Metanephros (tissue), 2 donors: ENCODE measurements around the gene LPAR5.

- RAMPAGE, long total RNA, result no peak
Measured at GRCh38 chr12:6208161-6208738, 8.1 kb downstream of the CD9 start.

DNA sequence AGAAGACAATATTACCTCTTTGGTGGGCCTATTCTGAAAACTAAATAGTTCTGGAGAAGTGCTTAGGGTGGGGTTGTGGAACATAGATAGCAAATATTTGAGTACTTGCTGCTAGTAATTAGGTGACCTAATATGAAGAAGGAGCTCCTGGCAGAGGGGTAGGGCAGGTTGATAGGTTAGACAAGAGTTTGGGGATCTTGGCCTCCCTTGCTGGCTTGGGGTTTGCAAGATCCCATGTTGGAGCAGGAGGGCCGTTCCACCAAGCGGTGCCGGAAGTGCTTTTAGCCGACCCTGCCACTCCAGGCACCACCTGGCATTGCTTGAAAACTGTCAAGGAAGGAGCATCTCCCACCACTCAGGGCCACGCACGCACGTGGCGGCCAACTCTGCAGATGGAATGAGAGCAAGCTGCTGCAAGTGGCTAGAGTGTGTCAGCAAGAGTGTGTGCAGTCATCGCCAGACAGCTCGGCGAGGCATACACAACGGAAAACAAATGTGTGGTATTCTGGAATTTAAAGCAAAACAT, 11.0 kb downstream of the CD9 start:
- RAMPAGE, long total RNA, result no peak

DNA sequence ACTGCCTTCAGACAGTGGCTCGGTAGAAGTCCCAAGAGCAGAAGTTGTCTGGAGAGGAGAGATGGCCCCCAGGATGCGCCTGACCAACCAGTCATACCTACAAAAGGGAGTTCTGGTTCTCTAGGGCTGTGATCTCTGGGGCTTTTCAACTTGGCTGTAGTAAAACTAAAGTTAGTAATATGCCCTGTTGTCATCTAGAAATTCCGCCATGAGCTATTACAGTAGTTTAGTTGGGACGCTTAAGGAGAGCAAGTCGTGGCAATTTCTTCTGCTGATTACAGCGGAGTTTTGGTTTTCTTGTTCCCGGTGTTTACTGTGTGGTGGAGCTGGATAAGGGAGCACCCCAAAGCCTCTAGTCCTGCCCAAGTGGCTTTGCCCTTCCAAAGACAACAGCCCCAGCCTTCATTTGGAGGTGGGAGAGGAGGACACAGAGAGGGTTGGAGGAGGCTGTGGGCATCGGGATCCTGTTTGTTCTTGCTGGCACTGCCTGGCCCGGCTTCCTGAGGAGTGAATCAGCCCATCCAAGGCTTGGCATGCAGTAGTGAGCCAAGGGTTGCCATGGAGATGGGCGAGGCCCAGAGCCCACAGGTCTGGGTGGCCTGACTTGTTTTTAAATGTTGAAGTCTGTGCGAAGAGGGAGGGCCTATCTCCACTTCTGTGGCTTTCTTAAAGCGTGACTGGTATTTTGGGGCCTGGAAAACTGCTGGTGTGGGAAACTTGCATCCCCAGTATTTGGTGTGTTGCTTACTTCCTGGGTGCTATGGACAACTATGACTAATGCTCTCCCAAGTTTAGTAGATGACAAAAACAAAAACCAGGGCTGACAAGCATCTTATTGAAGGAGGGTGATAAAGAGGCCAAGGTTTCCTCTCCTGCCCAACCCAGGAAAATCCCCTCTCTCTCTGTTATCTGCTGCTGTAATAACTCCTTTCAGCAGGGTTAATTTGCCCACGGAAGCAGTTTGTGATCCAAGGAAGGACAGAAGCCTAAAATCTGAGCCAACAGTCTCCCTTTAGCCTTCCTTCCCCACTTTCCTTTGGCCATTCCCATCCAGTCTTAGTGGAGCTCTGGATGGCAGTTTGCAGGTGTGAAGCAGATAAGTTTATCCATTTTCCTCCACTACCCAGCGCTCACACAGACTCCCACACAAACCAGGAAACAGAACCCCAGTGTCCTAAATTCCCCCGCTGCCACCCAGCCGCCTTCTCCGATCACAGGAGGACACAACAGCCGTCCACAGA, 15.8 kb downstream of the CD9 start:
- RAMPAGE, long total RNA, result no peak

DNA sequence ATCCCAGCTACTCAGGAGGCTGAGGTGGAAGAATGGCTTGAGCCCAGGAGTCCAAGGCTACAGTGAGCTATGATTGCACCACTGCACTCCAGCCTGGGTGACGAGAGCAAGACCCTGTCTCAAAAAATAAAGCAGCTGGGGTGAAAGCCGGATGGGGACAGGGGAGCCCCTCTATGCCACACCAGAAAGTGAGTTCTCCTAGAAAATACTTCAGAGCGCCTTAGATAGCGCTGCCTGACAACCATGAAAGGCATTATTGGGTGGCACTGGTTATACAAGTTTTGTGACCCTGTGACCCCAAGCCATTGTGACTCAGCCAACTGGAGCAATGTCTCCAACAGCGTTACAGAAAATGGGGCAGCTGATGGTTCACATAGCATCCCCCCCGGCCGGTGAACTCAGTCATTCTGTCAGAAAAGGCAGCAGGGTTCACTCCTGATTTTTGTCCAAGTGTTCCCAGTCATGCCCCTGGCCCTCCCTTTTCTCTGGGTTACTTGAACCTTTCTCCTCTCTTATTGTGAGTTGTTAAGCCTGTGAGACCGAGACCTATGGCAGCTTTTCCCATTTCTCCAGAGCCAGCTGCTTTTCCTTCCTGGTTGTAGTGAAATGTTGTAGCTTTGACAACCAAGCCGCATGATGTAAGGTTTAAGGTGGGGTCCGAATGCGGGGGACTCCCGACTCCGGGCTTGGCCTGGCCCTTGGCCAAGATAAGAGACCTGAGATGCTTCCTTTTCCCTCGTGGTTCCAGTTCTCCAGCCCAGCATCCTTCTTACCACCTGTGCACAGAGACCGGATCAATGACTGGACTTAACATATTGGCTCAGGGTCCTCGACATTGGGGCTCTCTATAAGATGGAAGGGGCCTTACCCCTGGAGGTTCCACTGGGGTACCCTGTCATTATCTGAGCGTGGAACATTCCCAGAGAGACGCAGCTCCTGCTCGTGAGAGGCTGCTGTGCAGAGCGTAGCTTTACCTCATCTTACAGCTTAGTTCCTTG, 22.0 kb downstream of the CD9 start:
- RAMPAGE, long total RNA, result no peak

GRCh38 chr12:6229866-6230385, 29.7 kb downstream of the CD9 start:
- RAMPAGE, long total RNA, result no peak

DNA sequence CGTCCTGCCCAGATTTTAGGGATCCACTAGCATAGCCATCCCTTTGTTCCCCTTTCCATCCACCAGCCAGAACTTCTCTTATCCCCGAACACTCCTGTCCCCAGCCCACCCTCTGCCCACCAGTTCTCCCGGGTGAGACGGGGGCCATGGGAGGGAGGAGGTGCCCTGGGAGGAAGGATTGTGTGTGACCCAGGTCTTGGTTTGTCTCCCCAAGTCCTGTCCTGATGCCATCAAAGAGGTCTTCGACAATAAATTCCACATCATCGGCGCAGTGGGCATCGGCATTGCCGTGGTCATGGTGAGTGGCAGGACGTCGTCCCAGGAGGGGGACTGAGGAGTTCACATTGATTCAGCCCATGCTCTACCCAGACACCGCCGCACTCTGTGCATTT, 35.8 kb downstream of the CD9 start:
- RAMPAGE, long total RNA, result no peak

- RAMPAGE, long total RNA, result no peak
Measured at GRCh38 chr12:6250377-6250760, 50.2 kb downstream of the CD9 start.

- RAMPAGE, long total RNA, result no peak
Measured at GRCh38 chr12:6277161-6277525, 33.3 kb upstream of the PLEKHG6 start.

GRCh38 chr12:6294786-6295580, 15.5 kb upstream of the PLEKHG6 start:
- RAMPAGE, long total RNA, result no peak

GRCh38 chr12:6320299-6320689, 9.8 kb downstream of the PLEKHG6 start:
- RAMPAGE, long total RNA, result no peak

- RAMPAGE, long total RNA, result no peak
Measured at GRCh38 chr12:6337589-6337888, 4.3 kb downstream of the TNFRSF1A start.

- RAMPAGE, long total RNA, result no peak
Measured at GRCh38 chr12:6362524-6362909, 12.8 kb downstream of the SCNN1A start.

DNA sequence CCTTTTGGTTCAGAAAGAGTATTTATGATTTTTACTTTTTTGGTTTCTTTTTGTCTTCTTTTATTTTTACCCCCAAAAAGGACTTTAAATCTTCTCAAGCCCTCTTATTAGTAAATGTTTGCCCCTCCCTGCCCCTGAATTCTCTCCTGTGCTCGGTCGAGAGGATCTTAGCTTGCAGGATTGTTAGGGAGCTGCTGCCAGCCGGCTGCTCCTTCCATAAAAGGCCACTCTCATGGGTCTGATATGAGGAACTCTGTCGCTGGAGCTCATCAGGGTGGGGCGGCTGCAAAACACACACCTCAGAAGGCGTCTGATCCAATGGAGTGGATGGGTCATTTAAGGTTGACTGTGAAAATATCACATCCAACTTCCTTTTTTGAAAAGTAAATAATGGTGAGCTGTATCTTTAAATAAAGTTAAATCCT, 8.5 kb downstream of the LTBR start:
- RAMPAGE, long total RNA, result no peak

DNA sequence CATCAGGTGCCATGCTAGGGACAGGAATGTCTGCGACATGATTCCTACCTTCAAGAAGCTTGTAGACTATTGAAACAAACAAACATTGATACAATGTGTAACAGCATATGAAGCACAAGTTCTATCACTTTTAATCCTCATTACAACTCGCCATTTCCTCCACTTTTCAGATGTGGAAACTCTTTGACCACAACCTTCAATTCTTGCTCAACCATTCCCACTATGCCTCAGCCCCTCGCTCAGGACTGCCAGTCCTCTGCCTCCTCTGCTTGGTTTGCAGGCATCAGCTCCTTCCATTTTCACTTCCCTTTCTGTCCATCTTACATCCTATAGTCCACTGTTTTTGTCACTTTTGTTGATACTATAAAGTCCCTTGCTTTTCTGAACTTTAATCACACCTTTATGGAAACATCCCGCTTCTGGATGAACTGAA, 28.2 kb upstream of the CD27 start:
- RAMPAGE, long total RNA, result no peak

- RAMPAGE, long total RNA, result no peak
Measured at GRCh38 chr12:6510121-6510753, 16.3 kb downstream of the NCAPD2 start.

DNA sequence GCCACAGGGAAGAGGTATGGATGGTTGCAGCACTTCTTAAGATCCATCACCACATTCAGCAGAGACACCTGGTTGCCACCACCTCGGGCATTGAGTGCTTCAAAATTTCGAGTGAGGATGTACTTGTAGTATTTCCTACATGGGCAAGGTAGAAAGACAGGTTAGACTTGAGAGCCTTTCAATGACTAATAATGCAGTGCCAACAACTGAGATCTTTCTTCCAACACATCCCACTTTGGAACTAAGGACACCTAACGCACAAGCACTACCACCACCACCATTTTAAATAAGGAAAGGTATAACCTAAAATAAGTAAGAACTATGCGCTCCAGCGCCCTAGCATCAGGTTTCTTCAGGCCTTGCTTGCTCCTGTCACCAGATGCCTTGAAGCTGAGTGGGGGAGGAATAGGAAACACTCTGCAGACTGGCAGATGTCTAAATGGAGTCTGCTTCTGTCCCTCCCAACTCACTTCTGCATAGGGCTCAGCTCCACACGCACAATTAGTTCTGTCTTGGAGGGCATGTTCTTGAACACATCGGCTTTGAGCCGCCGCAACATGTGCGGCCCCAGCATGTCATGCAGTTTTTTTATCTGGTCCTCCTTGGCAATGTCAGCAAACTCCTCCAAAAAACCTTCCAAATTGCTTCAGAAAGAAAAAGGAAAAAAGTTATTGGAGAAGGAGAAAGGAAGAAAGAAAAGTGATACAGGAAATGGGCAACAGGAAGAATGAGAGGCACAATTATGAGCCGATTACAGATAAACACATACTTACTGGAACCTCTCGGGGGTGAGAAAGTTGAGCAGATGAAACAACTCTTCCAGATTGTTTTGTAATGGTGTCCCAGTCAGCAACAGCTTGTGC, 15.0 kb downstream of the CHD4 start:
- RAMPAGE, long total RNA, result no peak

- RAMPAGE, long total RNA, result no peak
Measured at GRCh38 chr12:6635837-6636671, at the start of gene LPAR5. TSS of gene LPAR5 (minus strand) at chr12:6635959.

- RAMPAGE, long total RNA, result no peak
Measured at GRCh38 chr12:6643507-6643980, 3.7 kb downstream of the ACRBP start.

DNA sequence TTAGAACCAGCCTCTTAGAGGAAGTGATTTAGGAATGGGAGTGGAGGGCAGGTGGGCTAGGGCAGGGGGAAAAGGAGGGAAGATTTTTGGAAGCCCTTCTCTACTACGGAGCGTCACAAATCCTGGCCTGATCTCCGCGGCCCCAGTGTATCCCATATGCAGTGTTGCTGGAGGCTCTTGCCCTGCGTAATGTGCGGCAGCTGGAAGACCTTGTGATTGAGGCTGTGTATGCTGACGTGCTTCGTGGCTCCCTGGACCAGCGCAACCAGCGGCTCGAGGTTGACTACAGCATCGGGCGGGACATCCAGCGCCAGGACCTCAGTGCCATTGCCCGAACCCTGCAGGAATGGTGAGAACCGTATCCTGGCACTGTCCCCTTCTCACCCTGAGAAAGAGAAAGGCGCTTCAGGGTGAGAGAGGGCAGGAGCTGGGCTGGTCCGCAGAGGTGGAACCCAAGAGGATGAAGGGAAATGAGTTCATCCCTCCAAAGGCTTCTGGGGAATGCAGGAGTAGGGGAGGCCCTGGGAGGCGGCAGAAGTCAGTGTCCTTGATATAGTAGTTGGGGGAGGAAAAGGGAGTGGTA, 5.3 kb downstream of the COPS7A start:
- RAMPAGE, long total RNA, result no peak

- RAMPAGE, long total RNA, result no peak
Measured at GRCh38 chr12:6778645-6779500, 6.6 kb downstream of the LAG3 start.